Helper T cell (primary cell): ENCODE measurements around a stretch of chr2.

GRCh38 chr2:133974378-133974615 is 279.6 kb upstream of the MGAT5 start:
- PRO-cap, 2 experiments = no peak in any of the 2 experiments

DNA sequence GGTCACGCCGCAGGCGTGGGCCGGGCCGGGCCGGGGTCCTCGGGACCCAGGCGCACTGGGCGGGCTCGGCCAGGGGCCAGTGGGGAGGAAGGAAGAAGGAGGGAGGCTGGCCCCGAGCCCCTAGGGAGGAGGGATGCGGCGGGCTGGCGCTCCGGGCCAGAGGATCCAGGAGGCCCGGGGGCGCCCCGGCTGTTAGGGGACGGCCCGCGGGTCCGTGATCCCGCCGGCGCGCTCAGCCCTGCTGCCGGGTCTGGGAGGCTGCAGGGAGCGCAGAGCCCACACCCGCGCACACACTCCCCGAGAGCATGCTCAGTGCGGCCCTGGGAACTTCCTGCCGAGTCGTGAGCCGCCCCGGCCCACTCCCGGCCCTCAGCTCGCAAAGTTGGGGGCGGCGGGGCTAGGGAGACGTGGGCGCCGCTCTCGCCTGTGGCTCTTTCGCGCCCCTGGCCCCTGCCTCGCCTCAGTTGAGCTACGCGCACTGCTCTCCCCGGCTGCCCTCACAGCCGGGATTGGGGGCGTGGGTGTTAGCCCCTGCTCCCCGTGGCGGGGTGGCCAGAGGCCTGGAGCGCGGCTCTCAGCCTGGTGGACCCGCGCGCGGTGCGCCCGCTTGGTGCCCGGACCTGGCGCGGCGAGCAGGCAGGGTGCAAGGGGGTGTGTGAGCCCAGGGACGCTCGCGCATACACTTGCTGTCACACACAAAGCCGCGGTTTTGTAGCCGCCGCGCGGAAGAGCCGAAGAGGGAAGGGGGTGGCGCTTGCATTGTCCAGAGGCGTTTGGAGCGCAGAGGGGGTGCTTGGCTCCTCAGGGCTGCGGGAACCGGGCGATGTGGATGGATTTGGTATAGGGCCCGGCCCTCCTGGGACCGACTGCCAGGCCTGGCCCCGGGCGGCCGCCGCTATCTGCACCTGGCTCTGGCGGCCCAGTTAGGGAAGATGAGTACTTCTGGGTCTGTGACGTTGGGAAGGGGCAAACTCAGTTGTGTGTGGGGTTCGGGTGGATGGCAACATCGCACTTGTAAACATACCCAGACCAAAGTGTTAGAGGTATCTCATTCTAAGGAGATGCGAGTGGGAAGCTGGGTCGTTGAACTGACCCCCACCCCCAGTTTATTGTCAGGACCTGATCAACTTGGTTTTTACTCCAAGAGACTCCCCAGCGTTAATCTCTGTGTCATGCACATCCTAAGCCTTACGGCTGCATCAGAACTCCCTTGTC is 132.8 kb upstream of the MGAT5 start:
- PRO-cap, 2 experiments = peak in 2 of 2 experiments; most common plus-strand start position 326 of the sequence (in 2); most common minus-strand start position 252 of the sequence (in 2)

- PRO-cap, 2 experiments = no peak in any of the 2 experiments
Observed at GRCh38 chr2:134139414-134140034, 114.3 kb upstream of the MGAT5 start.

DNA sequence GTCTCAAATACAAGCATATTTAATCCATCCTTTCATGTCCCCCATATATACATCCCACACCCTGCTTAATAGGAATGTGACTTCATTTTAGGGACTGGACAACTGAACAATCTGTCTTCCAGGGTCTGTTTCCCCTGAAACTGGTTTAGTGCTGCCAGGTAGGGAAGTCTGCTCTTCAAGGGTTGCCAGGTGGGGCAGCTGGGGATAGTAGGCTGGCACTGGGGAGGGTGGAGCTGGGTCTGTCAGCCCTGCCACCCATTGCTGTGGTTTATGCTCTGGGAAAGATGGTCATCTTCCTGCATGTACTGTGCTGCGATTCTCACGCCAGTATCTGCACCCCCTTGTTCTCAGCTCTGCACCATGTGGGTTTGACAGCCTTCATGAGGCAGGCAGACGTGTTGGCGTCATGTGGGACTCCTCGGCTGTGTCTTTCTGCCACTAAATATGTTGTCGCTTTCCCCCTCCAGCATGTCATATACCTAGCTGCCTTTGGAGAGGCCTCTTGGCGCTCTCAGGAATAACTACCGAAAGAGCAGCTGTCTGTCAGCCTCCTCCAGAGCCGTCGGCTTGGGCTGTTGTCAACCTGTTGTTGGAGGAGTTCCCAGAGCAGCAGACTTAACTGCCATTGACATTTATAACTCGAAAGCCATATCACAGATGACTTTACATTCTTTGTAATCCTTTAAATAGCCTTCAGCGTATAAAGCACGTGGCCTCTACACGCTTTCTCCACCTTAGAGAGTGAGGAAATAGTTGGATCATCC is 80.5 kb upstream of the MGAT5 start:
- PRO-cap, 2 experiments = no peak in any of the 2 experiments

GRCh38 chr2:134178199-134178567 is 75.7 kb upstream of the MGAT5 start:
- PRO-cap, 2 experiments = no peak in any of the 2 experiments

DNA sequence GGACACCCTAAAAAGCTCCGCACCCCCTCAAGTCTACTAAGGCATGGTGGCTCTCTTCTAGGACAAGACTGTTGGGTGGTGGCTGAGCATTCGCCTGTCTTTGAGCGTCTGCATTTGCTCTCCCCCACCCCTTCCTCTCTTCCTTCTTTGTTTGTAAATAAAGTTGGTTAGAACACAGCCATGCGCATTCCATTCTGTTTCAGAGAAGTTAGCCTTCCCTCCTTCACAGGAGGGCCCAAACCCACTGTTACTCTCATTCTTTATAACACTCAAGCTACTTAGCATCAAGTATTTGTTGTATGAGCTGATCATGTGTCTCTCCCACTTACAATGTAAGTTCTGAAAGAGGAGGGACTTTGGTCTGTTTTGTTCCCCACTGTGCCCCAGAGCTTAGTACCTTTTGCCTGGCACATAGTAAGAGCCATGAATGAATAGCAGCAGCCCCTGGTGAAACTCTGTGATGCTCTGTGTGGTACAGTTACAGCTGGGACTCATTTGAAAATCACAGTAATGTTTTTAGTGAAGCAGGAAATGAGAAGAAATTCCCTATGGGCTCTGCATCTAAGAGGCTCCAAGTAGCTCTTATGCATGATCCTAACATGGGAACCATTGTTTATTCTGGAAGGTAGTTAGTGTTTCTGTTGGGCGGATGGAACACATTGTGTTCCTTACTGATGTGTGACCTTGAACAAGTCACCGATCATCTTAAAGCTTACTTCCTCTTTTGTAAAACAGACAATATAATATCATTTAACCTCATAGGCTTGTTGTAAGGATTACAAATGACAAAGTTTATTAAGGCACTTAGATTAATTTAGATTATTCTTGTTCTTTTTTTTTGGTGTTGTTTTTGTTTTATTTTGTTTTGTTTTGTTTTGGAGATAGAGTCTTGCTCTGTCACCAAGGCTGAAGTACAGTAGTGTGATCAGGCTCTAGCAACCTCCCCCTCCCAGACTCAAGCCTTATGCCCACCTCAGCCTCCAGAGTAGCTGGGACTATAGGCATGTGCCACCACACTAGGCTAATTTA is 7.8 kb downstream of the MGAT5 start:
- PRO-cap, 2 experiments = no peak in any of the 2 experiments

GRCh38 chr2:134268300-134268806 is 14.5 kb downstream of the MGAT5 start:
- PRO-cap, 2 experiments = no peak in any of the 2 experiments

- PRO-cap, 2 experiments = no peak in any of the 2 experiments
Observed at GRCh38 chr2:134336007-134336819, 82.3 kb downstream of the MGAT5 start.

DNA sequence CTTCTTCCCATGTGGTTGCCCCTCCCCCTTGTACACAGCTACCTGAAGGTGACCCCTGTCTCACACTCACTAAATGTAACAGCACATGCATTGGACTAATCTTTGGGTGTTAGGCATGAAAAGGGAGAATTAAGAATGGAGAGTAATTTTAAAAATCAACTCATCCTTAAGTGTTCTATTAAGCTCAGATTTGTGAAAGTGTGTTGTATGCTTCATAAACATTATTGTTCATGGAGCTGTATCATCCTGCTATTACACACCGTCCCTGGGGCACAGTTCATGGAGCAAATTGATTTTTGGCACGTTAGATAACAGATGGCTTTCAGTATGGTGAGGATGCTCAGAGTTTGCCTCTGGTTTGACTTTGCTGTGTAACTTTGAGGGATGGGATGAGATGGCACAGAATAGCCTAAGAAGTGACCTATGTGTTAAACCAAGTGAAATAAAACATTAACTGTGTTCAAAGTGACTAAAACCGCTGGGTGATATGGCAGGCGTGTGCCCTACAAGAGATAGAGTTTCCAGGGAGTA is 97.1 kb downstream of the MGAT5 start:
- PRO-cap, 2 experiments = no peak in any of the 2 experiments

DNA sequence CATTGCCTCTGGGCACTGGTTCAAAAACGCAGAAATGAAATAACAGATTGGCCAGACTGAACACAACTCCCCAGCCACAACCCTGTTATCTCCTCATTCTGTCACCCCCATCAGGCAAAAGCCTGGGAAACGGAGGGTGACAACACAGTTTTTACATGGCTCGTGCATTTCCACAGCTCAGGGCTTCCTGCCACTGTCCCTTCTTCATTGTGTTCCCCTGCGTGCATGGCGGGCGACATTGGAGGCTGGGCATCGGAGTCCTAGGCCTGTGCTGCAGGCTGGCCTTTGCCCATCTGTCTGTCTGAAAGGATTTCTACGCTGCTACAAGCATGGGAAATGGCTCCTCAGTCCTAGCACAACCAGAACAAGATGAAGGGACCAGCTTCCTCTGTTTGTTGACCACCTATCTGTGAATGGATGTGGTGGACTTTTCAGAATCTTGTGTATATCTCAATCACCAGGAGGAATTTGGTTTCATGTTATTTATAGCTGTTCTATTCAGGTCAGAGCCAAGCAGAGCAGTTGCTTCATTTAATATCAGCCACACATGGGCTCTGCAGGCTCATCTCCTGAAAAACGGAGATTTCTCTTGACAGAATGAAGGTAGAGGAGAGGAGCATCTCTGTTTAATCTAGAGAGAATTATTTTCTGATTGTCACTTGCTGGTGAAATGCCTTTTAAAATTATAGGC is 107.1 kb downstream of the MGAT5 start:
- PRO-cap, 2 experiments = no peak in any of the 2 experiments

DNA sequence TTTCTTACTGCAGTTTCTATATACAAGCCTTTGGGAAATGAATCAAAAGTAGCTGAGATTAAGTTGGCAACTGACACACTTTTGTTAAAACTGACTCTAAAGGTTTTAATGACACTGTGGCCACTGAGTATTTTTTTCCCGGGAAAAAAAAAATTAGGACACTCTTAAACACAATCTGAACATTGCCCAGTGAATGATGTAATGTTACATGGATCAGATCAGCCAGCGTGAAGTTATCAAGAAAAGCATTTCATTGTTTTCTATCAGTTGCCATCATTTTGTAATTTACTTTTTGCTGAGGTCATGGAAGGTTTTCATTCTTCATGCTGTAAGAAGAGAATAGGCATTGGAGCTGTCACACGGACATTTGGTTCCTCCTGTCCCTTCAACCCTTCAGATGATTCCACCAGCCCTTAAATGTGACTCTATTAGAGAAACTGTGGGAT is 164.1 kb downstream of the MGAT5 start:
- PRO-cap, 2 experiments = no peak in any of the 2 experiments

DNA sequence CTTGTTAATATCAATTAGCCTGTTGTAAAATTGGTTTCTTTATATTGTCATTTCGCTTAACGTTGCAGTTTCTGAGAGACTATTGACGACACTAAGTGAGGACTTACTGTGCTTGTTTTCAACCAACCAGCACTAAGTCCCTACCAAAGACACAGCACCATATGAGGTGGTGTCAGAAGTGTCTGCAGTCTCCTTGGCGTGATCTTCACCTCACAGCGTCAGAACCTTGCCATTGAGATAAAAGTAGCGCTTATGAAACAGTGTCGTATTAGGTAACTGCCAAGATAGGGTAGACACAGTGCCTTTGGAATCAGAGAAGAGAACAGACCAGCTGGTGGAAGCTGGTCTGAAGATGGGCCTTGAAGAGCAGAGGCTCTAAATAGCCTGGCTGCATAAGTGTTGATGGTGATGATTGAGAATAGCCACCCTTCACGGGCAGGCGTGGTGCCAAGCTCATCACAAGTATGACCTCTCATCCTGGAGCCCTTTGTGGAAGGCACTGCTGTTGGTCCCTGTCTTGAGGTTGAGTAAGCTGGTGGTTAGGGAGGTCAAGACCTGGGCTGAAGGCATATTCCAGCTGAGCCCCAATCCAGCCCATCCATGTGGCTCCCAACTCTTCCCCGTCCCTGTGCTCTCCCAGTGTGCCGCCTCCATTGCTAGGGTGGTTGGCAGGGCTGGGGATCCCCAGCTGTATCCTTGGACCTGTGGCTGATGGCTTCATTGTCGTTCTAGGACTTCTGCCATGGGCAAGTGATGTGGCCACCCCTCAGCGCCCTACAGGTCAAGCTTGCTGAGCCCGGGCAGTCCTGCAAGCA is 187.4 kb downstream of the MGAT5 start:
- PRO-cap, 2 experiments = no peak in any of the 2 experiments

GRCh38 chr2:134737604-134738018 is 18.8 kb upstream of the TMEM163 start:
- PRO-cap, 2 experiments = no peak in any of the 2 experiments

DNA sequence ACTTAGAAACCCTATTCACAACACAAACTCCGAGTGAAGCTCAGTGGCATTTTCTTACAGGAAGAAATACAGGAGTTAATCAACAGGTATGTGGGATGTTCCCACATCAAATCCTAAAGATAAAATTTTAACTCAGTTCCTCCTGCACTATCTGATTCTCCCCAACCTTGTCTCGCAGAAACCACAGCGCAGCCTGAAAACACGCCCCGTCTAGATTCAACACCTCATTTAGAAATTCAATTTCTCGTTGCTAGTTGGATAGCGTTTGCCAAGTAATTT is 871 bp upstream of the CCNT2 start:
- PRO-cap, 2 experiments = peak in 1 of 2 experiments; most common minus-strand start position 185 of the sequence (in 1)

- PRO-cap, 2 experiments = no peak in any of the 2 experiments
Observed at GRCh38 chr2:134918929-134919307, 296 bp downstream of the CCNT2 start.

- PRO-cap, 2 experiments = peak in 2 of 2 experiments; most common plus-strand start chr2:134919474 (in 1); most common minus-strand start chr2:134919468 (in 2)
Observed at GRCh38 chr2:134919308-134919854, 759 bp downstream of the CCNT2 start.

DNA sequence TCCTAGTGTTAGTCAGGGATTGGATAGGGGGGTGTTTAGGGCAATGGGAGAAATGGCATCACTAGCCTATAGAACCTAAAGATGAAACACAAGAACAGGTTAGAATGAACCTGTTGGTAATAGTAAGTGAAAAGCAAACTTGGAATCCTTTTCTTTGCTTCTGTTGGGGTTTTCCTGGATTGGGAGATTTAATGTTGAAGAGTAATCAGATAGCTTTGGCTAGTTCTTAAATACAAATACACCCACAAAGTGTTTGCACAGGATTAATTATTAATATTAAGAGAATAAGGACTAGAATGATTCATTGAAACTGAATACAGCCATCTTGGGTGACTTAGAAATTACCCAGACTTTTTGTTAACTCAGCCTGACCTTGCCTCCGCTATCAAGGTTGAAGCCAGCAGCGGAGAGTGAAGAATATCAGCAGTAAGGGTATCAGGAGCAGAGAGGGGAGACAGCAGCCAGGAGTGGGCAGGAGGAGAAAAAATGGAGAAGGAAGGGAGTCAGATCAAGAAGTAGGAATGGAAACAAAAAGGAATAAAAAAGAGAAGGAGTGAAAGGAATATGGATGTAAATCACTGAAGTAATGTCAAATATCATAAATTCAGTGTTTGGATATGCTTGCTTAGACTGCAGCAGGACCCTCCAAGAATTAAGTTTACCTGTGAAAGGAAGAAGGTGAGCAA is 14.5 kb downstream of the CCNT2 start:
- PRO-cap, 2 experiments = no peak in any of the 2 experiments

GRCh38 chr2:134953602-134954243 is 35.1 kb downstream of the CCNT2 start:
- PRO-cap, 2 experiments = no peak in any of the 2 experiments

DNA sequence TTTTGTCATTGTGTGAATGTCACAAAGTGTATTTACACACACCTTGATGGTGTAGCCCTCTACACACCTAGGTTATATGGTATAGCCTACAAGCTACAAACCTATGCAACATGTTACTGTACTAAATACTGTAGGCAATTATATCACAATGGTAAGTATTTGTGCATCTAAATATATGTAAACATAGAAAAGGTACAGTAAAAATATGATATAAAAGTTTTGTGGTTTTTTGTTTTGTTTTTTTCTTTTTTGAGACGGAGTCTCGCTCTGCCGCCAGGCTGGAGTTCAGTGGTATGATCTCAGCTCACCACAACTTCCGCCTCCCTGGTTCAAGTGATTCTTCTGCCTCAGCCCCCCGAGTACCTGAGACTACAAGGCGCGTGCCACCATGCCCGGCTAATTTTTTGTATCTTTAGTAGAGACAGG is 83.7 kb upstream of the UBXN4 start:
- PRO-cap, 2 experiments = peak in 2 of 2 experiments; most common plus-strand start position 366 of the sequence (in 2); most common minus-strand start position 299 of the sequence (in 1)

- PRO-cap, 2 experiments = no peak in any of the 2 experiments
Observed at GRCh38 chr2:135724216-135724840, 17.3 kb upstream of the UBXN4 start.